Epithelial cell of esophagus (primary cell): ENCODE results near the genes TPD52L1, NCOA7 and PTPRK.

DNA sequence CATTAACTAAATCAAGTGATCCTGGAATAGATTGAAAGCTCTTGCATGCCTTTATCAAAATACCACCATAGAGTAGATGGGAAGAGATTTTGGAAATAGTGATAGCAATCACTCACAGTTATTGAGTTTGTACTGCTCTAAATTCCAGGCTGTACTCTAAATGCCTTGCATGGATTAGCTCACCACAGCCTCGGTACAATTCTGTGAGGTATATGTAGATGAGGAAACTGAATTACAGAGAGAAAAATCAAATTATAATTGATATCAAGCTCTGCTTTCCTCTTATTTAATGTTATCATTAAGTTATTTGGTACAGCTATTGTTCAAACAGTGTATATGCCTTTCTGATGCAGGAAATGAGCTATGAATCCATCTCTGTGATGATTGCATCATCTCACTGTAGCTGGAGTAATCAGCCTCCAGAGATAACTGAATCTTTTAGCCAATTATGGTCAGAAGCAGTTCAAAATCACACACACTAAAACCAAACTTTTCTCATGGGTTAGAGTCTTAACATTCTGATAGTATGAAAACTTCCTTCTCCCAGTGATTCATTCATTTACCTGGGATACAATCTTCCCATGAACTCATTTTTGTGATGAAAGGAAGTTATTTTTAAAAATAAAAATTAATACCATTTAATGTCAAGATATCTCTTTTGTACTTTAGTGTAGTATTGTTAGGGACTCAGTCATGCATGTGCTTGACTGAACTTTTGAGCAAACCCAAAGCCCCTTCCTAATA, 52.1 kb downstream of the RNF217 start:
- RRBS, result no CpG with 5 or more reads among the region's 1 CpG

DNA sequence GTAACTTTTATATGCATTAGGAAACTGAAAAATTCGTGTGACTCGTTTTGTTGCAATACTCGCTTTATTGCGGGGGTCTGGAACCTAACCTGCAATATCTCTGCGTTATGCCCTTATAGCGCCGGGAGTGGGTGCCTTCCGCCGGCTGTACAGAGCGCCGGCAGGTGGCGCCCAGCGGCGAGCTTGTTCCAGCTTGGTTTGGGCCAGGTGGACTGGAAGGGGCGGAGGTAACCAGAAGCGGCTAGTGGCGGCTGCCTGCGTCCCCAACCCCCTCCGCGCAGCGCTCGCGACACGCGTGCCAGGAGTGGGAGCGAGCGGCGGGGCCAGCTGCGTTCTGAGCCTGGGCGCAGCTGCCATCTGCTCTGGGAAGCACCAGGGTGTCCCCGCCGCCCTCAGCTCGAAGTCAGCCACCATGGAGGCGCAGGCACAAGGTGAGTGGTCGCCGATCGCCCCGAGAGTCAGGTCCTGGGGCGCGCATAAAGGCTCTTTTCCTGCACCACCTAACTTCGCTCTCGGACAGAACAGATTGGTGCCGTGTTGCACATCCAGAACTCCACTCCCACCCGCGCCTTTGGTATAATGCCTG, at the start of gene TPD52L1:
Gene TPD52L1, plus strand, starts transcription at position 234 of the 586 bp plus-strand sequence.
- RRBS, result no CpG with 5 or more reads among the region's 45 CpGs

DNA sequence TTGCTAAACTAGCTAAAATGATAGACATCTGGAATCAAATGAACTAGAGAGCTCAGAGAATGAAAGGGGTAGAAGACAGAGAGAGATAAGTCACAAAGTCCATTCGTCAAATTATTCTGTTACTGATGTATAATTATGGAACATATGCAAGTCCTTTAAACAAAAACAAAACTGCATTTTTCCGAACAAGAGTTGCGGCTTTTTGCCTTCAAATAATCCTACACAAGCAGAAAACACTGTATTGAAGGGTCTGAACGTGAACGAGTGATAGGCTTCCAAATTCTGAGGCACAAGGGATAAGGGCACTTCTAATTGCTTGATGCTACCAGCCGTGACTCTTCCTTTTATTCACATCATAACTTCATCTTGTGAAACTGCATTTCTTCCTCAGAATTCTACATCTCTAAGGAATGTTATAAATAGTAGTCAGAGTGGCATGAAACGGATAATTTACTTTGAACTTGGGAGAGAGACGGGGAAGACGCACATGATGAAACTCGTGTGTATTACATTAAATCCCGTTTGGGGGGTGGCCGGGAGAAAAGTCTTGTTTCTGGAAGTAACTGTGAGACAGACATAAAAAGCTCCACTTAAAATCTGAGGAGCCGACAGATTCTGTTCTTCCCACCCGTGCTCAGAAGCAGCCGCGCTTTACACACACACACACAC, 843 bp downstream of the HDDC2 start:
- RRBS, result no CpG with 5 or more reads among the region's 16 CpGs

DNA sequence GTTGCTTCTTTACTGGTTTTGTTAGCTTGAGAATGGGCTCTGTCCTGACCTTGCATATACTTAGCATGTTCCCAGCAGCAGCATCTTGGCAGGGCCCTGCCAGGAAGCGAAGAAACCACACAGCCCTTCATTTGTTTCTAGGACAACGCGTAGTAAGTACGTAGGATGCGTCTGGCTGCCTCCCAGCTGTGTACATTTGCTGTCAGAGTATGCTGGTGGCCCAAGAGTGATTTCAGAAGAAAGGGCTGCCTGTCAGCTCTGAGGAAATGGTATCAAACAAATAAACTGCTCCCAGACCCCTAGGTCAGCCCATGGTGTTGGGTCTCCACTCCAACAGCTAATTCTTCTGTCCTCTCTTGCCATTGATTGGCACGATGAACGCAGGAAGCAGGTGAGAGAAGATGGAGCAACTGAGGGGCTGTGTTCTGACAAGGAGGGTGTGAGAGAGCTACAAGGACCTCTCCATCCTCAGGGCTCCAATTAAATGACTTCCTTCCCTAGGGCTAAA, 55.9 kb upstream of the HDDC2 start:
- RRBS, result no CpG with 5 or more reads among the region's 7 CpGs

DNA sequence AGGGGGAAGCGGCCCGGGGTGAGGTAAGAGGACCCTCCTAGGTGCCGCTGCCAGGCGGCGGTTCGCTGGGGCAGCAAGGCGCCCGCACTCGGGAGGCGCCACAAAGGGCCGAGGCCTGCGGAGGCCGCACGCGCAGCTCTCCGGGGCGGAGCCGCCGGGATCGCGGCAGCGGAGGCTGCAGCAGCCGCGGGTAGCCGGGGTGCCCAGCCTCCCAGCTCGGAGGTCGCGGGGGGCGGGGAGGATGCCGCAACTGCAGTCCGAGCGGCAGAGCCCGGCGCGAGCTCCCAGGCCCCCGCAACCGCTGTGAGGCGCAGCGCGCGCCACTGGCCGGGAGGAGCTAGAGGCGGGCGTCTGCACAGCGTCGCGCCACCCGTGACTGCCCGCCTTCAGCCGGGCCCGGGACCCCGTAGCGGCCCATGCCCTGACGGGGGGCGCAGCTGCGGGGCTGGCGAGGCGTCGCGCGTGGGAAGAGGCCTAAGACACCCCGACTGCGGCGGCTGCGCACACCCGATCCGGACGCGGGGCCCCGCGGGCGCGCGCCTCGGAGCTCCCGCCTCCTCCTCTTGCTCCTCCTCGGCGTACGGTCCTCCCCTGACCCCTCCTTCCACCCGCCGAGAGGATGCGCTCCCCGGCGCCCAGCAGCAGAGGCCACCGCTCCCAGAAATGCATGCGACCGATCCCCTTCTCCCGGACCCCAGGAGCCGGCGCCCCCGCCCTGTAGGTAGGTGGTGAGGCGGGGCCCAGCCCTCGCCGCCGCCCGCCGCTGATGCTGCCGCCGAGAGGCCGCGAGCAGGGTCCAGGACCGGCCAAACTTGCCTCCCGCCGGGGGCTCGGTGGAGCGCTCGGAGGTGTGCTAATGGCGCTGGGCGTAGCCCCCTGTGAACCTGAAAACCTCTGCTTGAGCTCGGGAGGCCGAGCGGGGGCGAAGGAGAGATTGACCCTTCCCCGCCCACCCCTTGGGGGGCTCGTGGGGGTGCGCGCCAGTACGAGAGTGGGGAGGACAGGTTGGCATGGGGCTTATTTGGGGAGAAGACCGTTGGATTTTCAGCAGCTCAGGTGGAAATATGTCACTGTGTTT, at the start of gene NCOA7:
Gene NCOA7, plus strand, starts transcription at position 614 of the 1,078 bp plus-strand sequence.
- RRBS, result 2% methylated on average over 34 of the region's 119 CpGs

GRCh38 chr6:125827924-125828531, 37.3 kb downstream of the NCOA7 start:
- RRBS, result no CpG with 5 or more reads among the region's 3 CpGs

DNA sequence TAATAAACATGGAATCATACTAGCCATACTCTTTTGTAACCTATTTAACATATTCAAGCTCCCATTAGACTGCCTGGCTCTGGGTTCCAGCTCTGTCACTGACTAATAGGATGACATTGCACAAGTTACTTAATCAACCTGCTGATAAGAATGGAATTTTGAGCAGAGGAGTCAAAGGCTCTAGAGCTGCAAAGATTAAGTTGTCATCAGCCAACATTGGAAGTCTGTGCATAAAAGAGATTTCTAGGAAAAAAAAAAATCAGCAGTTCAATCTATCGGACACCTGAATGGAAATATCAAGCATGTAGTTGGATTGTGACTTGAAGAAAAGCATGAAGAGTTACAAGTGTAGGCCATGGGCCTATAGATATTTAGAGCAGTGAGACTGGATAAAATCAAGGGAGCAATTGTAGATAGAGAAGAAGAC, 11.1 kb upstream of the HINT3 start:
- RRBS, result no CpG with 5 or more reads among the region's 1 CpG

- RRBS, result no CpG with 5 or more reads among the region's 6 CpGs
Observed at GRCh38 chr6:125957848-125958459, 1.4 kb downstream of the HINT3 start.

DNA sequence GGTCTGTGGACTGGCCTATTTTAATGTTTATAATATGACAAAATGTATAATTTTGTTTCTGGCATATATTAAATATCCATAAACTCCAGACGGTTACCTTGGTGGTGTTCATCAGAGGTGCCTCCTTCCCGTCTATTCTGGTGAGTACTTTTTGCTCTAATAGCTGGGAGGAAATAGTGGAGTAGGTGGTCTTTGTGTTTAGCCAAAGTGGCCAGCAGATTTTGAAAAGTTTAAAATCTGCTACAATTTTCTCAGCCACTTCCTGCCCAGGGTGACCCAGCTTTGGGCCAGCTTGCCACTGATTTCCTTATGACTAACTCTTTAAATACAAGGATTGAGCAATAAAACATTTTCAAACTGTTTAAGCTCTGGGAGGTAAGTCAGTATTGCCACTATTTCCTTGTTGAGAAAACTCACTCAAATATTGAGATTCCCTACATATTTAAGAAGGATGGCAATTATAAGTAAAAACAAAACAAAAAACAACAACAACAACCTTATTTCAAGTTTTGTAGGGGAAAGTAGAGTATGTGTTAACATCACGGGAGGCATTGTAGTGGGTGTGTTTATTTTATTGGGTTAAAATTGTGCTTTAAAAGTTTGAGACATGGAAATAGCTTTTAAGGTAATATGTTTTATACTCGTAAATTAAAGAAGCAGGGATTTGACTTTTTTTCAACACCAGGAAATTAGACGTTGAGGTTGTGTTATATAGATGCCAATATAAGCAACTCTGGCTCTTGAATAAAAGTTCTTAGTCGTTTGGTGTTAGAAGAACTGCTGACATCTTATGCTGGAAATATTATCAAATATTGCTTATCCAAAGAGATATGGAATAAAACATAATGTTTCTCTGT, 54.6 kb downstream of the TRMT11 start:
- RRBS, result no CpG with 5 or more reads among the region's 6 CpGs

DNA sequence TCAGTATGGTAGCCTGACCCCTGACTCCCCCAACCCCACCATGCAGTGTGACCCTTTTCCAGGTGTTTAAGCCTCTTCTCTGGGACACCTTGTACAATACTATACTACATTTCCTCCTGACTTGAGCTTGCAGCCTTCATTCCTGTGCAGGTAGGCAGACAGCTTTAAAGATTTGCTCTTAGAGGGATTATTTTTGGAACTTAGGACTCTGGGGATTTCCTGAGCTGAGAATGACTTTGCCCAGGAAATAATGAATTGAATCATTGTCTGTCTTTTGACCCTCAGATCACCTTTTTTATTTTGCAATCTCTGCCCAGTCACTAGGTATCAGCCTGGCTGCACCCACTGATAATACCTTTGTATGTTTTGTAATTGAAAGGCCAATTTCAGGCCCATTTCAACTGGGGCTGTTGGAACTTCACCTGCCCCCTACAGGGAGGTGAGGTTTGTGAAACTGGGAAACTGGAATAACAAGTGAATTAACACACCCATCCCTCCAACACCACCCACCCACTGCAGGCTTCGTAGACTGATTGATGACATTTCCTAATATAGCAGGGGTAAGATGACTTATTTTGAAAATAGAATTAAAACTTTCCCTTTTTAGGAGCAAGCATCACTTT, 157.2 kb upstream of the CENPW start:
- RRBS, result no CpG with 5 or more reads among the region's 1 CpG

GRCh38 chr6:127119542-127120204, 1.2 kb downstream of the RSPO3 start:
- RRBS, result 2% methylated on average over 5 of the region's 54 CpGs

- RRBS, result 4% methylated on average over 13 of the region's 87 CpGs
Observed at GRCh38 chr6:127515343-127516322, 56.4 kb upstream of the KIAA0408 start.

DNA sequence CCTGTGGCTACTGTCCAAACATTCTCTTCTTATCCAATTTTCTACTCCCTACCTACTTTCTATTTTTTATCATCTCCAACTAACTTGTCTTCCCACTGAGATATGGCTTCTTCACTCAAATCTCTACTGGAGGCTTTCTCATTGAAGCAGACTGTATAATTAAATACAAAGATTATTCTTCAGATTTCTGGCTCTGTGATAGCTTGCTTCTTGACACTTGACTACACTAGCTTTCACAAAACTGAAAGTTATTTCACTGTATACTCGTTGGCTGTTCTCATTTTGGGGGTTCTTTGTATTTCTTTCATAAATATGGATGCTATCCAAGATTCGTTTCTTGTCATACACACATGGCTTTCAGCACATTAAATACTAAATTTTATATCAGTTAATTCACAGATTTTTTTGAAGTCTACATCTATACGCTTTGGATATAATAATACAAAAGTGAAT, 232.5 kb downstream of the PTPRK start:
- RRBS, result no CpG with 5 or more reads among the region's 3 CpGs

- RRBS, result no CpG with 5 or more reads among the region's 2 CpGs
Observed at GRCh38 chr6:128375714-128376733, 144.4 kb downstream of the PTPRK start.

GRCh38 chr6:128520224-128520941, at the start of gene PTPRK:
PTPRK (minus strand) TSS chr6:128520599.
- RRBS, result 2% methylated on average over 35 of the region's 93 CpGs

- RRBS, result no CpG with 5 or more reads among the region's 35 CpGs
Observed at GRCh38 chr6:129172328-129173341, 289.7 kb downstream of the LAMA2 start.

DNA sequence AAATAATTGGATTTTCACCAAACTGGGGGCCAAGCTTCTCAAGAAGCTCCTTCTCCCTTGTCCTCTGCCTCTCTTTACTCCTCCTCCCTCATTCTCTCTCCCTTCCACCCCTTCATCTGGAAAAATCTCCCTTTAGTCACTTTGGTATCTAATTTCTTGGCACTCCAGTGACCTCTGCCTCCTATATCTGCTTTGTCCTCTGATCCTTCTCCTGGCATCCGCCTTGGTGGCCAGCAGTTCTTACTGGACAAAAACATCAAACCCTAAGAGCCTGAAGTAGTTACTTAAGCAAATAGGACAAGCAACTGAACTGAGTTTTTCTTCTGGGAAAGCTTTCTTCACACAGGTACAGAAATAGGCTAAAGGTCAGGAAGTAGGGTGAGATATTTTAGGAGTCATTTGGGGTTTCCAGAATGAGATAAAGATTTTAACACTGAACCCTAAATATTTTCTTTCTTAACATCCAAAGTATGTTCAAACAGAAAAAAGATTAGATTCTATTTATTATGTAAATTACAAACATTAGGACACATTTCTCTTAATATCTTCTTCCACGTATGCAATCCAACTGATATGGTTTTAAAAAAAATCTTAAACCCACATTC, 220.6 kb downstream of the ARHGAP18 start:
- RRBS, result no CpG with 5 or more reads among the region's 2 CpGs

DNA sequence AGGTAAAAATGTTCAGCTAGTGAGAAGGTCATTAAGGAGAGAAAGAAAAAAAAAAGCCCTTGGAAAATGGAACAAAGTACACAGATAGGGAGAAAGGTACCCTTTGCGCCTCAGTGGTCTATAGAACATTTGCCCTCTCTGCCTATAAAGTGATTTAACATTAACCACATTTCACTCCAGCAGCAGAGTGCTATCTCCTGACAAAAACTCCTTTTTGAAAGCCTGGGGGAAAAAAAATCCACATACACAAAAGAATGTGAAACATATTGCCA, 798 bp downstream of the ARHGAP18 start:
- RRBS, result no CpG with 5 or more reads among the region's 1 CpG

GRCh38 chr6:129744687-129745060, 34.7 kb upstream of the ARHGAP18 start:
- RRBS, result no CpG with 5 or more reads among the region's 4 CpGs

GRCh38 chr6:130366545-130367062, 787 bp downstream of the TMEM200A start:
- RRBS, result 6% methylated on average over 10 of the region's 18 CpGs